ENCODE measurements around a stretch of chr17.

GRCh38 chr17:16979674-16980222 lies 7.8 kb upstream of the TNFRSF13B start:
- PRO-cap = no peak
- RAMPAGE, long total RNA, 4 experiments = no peak in any of the 4 experiments

GRCh38 chr17:16987822-16988656 lies 16.1 kb upstream of the TNFRSF13B start:
- PRO-cap = bidirectional peak, plus-strand start at chr17:16988474, minus-strand start at chr17:16988374
- RAMPAGE, long total RNA, 4 experiments = no peak in any of the 4 experiments

- PRO-cap = no peak
- RAMPAGE, long total RNA, 4 experiments = no peak in any of the 4 experiments
These were observed 10.3 kb upstream of the MPRIP start for GRCh38 chr17:17031952-17032416.

DNA sequence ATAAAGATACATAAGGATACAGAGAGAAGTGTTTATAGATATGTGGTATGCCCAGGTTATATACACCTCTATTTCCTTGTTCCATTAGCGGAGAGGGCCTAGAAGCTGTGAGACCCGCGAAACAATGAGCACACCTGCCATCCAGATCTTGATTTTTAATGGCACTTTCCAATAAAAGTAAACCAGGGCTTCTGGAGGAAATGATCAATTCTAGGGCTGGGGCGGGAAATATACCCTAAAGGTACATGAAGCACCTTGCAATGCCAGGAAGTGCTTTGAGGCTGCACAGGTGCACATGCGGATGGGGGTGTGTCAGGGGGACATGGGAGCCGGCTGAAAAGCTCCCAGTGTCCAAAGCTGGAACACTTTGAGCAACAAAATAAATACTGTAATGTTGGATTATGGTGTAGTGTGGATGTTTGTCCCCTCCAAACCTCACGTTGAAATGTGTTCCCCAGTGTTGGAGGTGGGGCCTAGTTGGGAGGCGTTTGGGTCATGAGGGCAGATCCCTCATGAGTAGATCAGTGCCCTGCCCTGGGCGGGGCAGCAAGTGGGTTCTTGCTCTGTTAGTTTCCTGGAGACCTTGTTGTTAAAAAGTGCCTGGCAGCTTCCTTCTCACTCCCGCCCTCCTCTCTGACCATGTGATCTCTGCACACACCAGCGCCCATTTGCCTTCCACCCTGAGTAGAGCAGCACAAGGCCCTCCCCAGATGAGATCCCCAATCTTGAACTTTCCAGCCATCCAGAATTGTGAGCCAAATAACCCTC lies 67.5 kb downstream of the MPRIP start:
- PRO-cap = no peak
- RAMPAGE, long total RNA, 4 experiments = no peak in any of the 4 experiments

GRCh38 chr17:17164118-17165350 lies 41.6 kb downstream of the PLD6 start:
- PRO-cap = no peak
- RAMPAGE, long total RNA, 4 experiments = start-site peak on the plus strand in 1 of 4 experiments, at chr17:17164299-17164824 at its widest, 79 reads per replicate

- PRO-cap = no peak
- RAMPAGE, long total RNA, 4 experiments = no peak in any of the 4 experiments
These were observed 36.9 kb downstream of the PLD6 start for GRCh38 chr17:17169118-17169650.

DNA sequence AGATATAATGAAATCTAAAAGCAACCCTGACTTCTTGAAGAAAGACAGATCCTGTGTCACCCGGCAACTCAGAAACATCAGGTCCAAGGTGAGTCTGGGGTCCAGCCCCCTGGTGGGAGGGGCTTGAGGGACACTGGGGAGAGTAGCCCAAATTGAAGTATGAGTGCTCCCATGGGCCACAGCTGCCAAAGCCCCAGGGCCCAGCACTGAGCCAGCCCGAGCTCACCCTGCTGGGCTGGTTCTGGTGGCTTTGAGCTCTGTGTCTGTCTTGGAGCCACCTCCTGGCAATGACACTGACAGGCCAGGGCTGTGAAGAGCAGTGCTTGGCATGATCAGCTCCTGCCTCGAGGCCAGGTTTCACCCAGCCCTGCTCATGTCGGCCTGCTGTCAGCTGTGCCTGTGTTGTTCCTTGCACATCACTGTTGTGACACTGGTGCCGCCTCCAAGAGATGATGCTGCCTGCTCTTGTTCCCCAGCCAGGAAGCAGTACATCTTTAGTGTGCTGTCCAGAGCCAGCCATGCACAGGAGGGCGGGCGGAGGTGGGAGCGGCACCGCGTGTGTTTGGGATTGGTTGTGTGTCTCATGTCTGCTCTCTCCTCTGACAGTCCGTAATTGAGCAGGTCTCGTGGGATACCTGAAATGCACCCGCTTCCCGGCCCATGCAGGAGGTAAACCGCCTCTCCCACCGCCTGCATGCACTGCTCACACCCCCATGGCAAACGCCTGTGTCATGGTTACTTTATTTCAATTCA lies 26.0 kb downstream of the PLD6 start:
- PRO-cap = no peak
- RAMPAGE, long total RNA, 4 experiments = no peak in any of the 4 experiments

DNA sequence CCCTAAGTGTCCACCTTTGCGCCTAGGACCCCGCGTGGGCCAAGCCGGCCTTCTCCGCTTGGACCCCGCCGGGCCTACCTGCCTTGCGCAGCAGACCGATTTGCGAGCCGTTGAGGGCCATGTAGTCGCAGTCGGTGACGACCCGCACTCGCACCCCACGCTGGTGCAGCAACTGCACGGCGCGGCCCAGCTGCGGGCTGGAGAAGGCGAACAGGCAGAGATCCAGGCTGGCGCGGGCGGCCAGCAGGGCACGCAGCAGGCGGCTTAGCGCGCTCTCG lies 412 bp downstream of the PLD6 start:
- PRO-cap = no peak
- RAMPAGE, long total RNA, 4 experiments = no peak in any of the 4 experiments

DNA sequence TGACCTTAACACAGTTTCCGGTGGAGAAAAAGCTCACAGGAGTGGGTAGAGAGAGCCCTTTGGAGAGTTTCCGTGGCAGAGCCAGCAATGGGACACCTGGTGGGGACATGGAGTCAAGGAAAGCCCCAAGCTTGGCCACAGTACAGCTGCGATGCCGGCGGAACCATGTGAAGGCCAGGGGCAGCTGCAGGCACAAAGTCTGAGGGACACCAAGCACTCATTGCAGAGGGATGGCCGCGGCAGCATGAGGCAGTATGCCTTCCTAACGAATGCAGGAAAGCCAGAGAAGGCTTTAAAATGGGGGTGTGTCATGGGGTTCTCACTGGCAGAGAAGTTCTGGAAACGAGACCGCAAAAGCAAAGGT lies 7.3 kb downstream of the FLCN start:
- PRO-cap = no peak
- RAMPAGE, long total RNA, 4 experiments = no peak in any of the 4 experiments

DNA sequence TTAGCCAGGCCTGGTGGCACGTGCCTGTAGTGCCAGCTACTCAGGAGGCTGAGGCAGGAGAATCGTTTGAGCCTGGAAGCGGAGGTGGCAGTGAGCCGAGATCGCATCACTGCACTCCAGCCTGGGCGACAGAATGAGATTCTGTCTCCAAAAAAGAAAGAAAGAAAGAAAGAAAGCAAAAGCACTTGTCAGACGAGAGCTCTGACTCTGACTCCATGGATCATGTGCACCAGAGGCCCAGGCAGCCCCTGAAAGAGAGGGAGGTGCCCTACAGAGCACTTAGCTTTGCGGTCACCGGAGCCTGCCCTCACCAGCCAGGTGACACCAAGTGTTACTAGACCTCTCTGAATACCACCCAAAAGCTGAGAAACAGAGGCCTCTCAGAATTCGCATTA lies 1.7 kb downstream of the FLCN start:
- PRO-cap = no peak
- RAMPAGE, long total RNA, 4 experiments = no peak in any of the 4 experiments

DNA sequence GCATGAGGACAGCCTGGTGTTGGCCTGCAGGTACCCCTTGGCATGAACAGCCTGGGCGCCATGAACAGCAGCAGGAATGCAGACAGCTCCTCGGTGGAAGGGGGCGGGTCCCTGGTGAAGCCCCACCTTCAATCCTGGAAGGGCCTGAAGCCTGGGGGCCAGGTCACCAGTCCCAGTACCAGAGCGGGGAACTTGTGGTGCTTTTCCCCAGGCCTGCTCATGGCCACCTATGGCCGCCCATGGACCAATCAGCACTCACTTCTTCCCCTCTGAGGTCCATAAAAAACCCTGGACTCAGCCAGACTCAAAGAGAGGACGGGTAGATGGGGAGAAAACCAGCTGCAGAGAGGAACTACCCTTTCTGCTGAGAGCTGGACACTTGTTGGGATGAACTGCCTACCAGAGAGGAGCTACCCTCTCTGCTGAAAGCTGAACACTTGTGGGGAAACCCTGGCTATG lies 2.0 kb upstream of the NT5M start:
- PRO-cap = unidirectional peak, plus-strand start at position 307 of the sequence
- RAMPAGE, long total RNA, 4 experiments = no peak in any of the 4 experiments

GRCh38 chr17:17305218-17305861 lies 2.2 kb downstream of the NT5M start:
- PRO-cap = unidirectional peak, minus-strand start at chr17:17305613; bidirectional peak, plus-strand start at chr17:17305785, minus-strand start at chr17:17305613
- RAMPAGE, long total RNA, 4 experiments = no peak in any of the 4 experiments

- PRO-cap = no peak
- RAMPAGE, long total RNA, 4 experiments = no peak in any of the 4 experiments
These were observed 70.7 kb upstream of the MED9 start for GRCh38 chr17:17406040-17406603.

- PRO-cap = no peak
- RAMPAGE, long total RNA, 4 experiments = no peak in any of the 4 experiments
These were observed 60.2 kb upstream of the MED9 start for GRCh38 chr17:17416346-17417280.

DNA sequence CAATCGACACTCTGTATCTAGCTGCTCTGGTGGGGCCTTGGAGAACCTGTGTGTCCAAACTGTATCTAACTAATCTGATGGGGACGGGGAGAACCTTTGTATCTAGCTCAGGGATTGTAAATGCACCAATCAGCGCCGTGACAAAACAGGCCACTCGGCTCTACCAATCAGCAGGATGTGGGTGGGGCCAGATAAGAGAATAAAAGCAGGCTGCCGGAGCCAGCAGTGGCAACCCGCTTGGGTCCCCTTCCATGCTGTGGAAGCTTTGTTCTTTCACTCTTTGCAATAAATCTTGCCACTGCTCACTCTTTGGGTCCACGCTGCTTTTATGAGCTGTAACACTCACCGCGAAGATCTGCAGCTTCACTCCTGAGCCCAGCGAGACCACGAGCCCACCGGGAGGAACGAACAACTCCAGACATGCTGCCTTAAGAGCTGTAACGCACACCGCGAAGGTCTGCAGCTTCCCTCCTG lies 9.1 kb downstream of the RASD1 start:
- PRO-cap = no peak
- RAMPAGE, long total RNA, 4 experiments = no peak in any of the 4 experiments

GRCh38 chr17:17493050-17494143 lies 2.8 kb downstream of the RASD1 start:
- PRO-cap = no peak
- RAMPAGE, long total RNA, 4 experiments = no peak in any of the 4 experiments

- PRO-cap = no peak
- RAMPAGE, long total RNA, 4 experiments = no peak in any of the 4 experiments
These were observed 20.1 kb downstream of the PEMT start for GRCh38 chr17:17571382-17571775.

GRCh38 chr17:17670822-17671184 lies 10.5 kb upstream of the RAI1 start:
- PRO-cap = unidirectional peak, plus-strand start at chr17:17671126
- RAMPAGE, long total RNA, 4 experiments = no peak in any of the 4 experiments

- PRO-cap = no peak
- RAMPAGE, long total RNA, 4 experiments = no peak in any of the 4 experiments
These were observed 31.3 kb downstream of the RAI1 start for GRCh38 chr17:17712352-17713220.

GRCh38 chr17:17713650-17714320 lies 32.5 kb downstream of the RAI1 start:
- PRO-cap = no peak
- RAMPAGE, long total RNA, 4 experiments = no peak in any of the 4 experiments